ENCODE measurements around a stretch of chr9.

- RRBS, result no CpG with 5 or more reads among the region's 7 CpGs
Measured at GRCh38 chr9:4989556-4990591, 4.8 kb downstream of the JAK2 start.

GRCh38 chr9:5032864-5033340 is 47.8 kb downstream of the JAK2 start:
- RRBS, result no CpG with 5 or more reads among the region's 7 CpGs

GRCh38 chr9:5111907-5112561 is 73.4 kb downstream of the INSL6 start:
- RRBS, result 100% methylated on average over 1 of the region's 37 CpGs

- RRBS, result no CpG with 5 or more reads among the region's 5 CpGs
Measured at GRCh38 chr9:5435859-5436879, 1.6 kb downstream of the PLGRKT start.

DNA sequence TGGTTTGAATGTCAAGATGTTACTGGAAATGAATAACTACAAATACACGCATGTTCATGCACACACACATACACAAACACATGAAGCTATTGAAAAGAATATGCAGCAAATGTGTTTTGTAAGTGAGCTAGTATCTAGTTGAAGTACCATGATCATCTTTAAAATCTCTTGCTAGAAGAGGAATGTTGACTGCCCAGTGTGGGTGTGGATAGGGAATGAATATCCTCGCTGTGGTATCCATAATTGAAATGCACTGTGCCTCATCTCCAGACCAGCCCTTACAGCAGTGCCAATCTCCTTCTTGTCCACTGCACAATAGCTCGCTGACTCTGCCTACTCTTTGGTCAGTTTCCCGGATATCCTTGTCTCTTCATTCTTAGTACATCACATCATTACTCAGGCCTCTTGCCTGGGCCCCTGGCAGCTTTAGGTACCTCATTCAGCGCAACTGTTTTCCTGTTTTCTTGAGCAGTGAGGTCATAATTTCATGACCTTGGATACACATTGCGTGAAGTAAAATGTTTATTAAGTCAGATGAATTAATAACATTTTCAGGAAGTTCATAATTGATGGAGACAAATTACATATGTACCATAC is 21.8 kb upstream of the PDCD1LG2 start:
- RRBS, result no CpG with 5 or more reads among the region's 6 CpGs

- RRBS, result no CpG with 5 or more reads among the region's 4 CpGs
Measured at GRCh38 chr9:5869744-5870159, 20.9 kb upstream of the MLANA start.

DNA sequence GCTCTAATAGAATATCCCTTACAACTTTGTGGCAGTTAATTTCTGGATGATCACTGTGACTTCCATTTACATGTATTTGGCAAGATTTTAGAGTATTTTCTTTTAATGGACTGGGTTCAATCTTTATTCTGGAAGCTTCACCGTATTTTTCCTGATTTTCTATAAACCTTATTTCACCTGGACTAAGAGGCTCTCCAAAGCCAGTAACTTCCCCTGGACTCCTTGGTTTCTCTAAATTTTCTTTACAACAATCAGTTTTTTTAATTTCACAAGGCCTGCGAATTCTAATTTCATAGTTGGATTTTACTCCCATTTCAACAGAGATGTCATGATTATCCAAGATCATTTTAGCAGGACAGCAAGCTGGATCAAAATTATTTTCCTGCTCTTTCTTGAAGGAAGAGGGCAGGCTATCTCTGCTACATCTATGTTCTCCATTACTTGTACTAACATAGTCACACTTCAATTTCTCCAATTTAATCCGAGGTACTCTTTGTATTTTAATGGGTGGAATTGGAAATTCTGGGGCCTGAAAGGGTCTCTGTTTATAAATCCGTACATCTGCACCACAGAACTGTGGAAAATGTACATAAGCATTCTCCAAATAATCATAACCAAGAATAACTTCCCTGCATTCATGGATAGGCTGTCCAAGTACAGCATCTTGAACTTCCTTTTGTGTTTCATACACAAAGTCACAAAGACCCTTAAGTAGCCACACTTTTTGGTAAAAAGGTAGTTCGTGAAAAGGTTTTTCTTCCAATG is 39.9 kb downstream of the KIAA2026 start:
- RRBS, result no CpG with 5 or more reads among the region's 5 CpGs

GRCh38 chr9:5988100-5988748 is 20.1 kb downstream of the KIAA2026 start:
- RRBS, result no CpG with 5 or more reads among the region's 6 CpGs

GRCh38 chr9:6230506-6230782 is 14.8 kb downstream of the IL33 start:
- RRBS, result no CpG with 5 or more reads among the region's 1 CpG

DNA sequence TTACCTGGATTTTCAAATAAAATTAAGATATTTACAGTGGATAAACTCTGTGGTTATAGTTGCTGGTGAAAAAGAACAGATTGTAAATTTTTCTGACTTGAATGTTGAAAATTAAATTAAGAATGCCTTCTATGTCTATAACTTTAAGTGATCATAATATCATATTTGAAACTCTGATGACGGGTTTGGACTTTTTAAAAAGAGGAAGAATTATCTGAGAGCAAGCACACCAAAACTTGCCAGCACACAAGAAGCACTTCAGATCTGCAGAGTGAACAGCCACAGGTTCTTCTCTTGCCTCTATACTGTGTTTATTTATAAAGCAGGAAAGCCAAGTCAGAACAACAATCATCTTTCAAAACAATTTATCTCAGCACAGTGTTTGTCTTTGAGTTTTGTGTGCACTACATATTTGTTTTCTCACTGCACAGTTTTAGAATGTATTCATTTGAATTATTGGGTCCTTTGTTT is 17.8 kb upstream of the UHRF2 start:
- RRBS, result no CpG with 5 or more reads among the region's 1 CpG

- RRBS, result no CpG with 5 or more reads among the region's 5 CpGs
Measured at GRCh38 chr9:6682061-6682287, 36.4 kb upstream of the GLDC start.

- RRBS, result no CpG with 5 or more reads among the region's 4 CpGs
Measured at GRCh38 chr9:6994665-6995279, 237.0 kb downstream of the KDM4C start.

GRCh38 chr9:7976217-7976733 is 176.7 kb upstream of the DMAC1 start:
- RRBS, result no CpG with 5 or more reads among the region's 3 CpGs

DNA sequence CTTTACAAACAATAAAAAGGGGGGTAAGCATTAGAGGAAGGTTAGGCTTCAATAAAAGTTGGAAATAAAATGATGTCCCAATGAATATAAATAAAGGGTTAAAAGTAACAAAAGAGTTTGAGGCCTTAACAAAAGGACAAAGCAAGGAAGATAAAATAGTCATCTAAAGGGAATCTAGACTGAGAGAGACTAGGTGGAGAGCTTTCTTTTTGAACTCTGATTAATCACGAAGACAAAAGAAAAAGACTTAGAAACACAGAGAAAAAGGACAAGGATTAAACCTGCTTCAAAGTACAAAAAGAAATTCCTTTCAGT is 813.2 kb downstream of the PTPRD start:
- RRBS, result no CpG with 5 or more reads among the region's 1 CpG

- RRBS, result 2% methylated on average over 10 of the region's 28 CpGs
Measured at GRCh38 chr9:12775640-12776052, 826 bp downstream of the LURAP1L start.

- RRBS, result no CpG with 5 or more reads among the region's 2 CpGs
Measured at GRCh38 chr9:12972858-12973048, 197.9 kb downstream of the LURAP1L start.

GRCh38 chr9:13070445-13071097 is 208.9 kb downstream of the MPDZ start:
- RRBS, result no CpG with 5 or more reads among the region's 4 CpGs

- RRBS, result no CpG with 5 or more reads among the region's 3 CpGs
Measured at GRCh38 chr9:13265126-13265325, 14.5 kb downstream of the MPDZ start.

- RRBS, result no CpG with 5 or more reads among the region's 2 CpGs
Measured at GRCh38 chr9:14031813-14032305, 282.1 kb downstream of the NFIB start.